Measurements from ENCODE around the gene FABP6.

- PRO-cap = no peak
- RRBS = no CpG with 5 or more reads among the region's 3 CpGs
Observed at GRCh38 chr5:158483520-158483766, 616.3 kb downstream of the EBF1 start.

GRCh38 chr5:158748168-158748463 is 351.6 kb downstream of the EBF1 start:
- PRO-cap = no peak
- RRBS = no CpG with 5 or more reads among the region's 5 CpGs

- PRO-cap = no peak
- RRBS = no CpG with 5 or more reads among the region's 7 CpGs
Observed at GRCh38 chr5:158958170-158958759, 141.5 kb downstream of the EBF1 start.

GRCh38 chr5:158979695-158980549 is 119.8 kb downstream of the EBF1 start:
- PRO-cap = bidirectional peak, plus-strand start at chr5:158980228, minus-strand start at chr5:158980163
- RRBS = no CpG with 5 or more reads among the region's 15 CpGs

GRCh38 chr5:158985861-158986150 is 113.9 kb downstream of the EBF1 start:
- PRO-cap = unidirectional peak, plus-strand start at chr5:158986053
- RRBS = no CpG with 5 or more reads among the region's 4 CpGs

DNA sequence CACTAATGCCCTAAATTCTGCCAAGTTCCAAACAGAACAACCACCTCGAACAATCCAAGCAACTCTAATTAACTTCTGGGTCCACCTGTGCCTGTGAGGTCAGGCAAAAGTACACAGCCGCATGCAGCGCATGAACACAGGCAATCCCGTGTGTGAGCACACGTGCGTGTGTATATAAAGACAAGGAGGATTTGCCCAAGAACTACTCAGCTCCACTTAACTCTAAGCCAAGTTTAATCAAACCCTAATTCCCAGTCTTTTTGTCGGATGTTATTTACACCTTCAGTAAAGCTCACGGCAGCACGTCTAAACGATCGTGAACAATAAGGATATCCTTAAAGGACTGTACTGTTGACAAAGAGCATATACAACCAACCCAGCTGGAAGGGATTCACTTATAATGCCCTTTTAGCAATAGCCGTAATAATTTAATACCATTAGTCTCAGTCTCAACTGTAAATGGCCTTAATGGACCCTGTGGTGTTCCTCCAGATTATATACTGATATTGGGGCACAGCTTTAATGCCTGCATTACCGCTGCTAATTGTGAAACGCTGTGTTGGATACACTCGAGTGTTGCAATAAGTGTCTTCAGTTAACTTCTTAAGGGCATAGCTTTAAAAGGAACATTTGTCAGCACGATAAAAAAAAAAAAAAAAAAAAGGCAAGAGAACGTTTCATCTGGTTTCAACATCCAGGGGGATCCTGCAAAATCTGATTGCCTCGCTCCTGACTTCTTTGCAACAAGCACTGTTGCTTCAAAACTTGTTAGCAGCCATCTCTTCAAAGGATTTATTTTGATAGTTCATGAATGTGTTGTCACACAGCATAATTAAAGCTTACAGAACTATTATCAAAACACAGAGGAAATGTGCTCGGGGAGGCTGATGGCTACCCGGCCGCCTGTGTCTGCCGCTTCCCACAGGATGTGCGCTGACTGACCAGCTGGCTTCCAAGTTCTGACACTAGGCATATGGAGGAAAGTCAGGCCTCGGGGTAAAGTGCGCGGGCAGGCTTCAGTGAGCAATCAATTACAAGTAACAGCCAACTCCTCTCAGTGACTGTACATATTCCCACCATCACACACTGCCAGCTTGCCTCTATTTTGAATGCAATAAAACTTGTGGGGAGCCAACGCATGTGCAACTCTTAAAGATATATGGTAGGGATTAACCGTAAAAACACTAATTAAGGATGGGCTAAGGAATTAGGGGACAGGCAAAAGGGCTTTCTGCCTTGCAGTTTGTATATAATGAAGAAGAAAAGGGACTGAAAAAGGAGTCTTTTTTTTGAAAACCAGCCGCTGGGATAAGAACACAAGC is 77.8 kb downstream of the EBF1 start:
- PRO-cap = bidirectional peak, plus-strand start at position 708 of the sequence, minus-strand start at position 495 of the sequence
- RRBS = no CpG with 5 or more reads among the region's 29 CpGs

GRCh38 chr5:159101491-159101832 is 1.7 kb upstream of the EBF1 start:
- PRO-cap = no peak
- RRBS = no CpG with 5 or more reads among the region's 3 CpGs

- PRO-cap = no peak
- RRBS = no CpG with 5 or more reads among the region's 2 CpGs
Observed at GRCh38 chr5:159165828-159166621, 43.3 kb downstream of the RNF145 start.

DNA sequence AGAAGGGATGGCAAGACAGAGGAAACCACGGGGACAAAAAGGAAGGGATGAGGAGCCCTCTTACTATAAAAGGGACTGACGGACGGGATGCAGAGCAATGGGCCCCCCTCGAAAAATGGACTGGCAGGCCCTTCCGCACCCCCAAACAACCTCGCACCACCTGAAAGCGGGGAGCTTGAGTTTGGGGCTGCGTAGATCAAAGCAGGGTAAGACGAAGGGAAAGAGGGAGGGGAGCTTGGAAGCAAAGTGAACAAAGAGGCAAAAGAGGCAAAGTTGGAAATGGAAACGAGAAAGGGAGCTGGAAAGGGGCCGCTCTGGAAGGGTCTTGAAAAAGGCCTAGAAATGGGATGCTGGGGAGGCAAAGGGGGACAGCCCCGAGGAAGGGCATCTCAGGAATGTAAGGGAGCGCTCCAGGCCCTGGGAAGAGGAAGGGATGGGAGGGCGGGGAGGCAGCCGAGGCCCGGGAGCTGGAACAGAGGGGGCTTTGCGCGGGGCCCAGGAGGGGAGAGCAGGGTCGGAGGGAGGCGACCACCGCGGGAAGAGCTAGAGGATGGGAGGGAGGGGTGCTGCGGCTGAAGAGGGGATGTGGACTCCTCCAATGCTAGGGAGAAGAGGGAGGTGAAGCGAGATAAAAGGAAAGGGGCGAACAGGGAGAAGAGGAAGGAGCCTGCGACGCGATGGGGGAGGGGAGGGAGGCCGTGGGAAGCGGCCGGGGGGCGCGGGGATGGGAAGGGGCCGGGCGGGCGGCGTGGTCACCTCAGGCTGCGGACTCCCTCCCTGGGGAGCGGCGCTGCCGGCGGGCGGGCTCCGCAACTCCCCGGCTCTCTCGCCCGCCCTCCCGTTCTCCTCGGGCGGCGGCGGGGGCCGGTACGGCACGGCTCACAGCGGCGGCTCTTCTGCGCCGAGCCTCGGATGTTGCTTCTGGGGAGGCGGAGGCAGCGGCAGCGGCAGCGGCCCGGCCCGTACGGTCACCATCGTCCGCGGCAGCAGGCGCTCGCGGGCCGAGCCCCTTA is 572 bp downstream of the RNF145 start:
- PRO-cap = bidirectional peak, plus-strand start at position 841 of the sequence, minus-strand start at position 789 of the sequence
- RRBS = 3% methylated on average over 27 of the region's 74 CpGs

- PRO-cap = no peak
- RRBS = 29% methylated on average over 11 of the region's 26 CpGs
Observed at GRCh38 chr5:159310515-159310946, 19.8 kb downstream of the IL12B start.

- PRO-cap = no peak
- RRBS = no CpG with 5 or more reads among the region's 1 CpG
Observed at GRCh38 chr5:159855934-159856133, 60.4 kb upstream of the ADRA1B start.

GRCh38 chr5:160010372-160010813 is 1.5 kb downstream of the TTC1 start:
- PRO-cap = no peak
- RRBS = no CpG with 5 or more reads among the region's 4 CpGs

DNA sequence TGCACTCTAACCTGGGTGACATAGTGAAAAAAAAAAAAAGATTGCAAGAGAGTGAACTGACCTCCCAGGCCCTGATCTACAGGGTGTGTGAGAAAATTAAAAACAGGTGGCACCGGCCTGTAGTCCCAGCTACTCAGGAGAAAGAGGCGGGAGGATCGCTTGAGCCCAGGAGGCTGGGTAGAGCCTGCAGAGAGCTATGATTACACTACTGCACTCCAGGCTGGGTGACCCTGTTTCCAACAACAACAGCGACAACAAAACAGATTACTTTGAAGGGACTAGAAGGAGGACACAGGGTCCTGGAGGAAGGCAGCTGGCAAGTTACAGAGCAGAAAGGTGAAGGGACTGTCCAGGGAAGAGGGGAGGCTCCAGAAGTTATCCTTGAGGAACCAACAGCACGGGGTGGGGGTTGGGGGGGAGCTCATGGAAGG is 42.2 kb upstream of the FABP6 start:
- PRO-cap = no peak
- RRBS = no CpG with 5 or more reads among the region's 5 CpGs

GRCh38 chr5:160209816-160210271 is 19.5 kb upstream of the FABP6 start:
- PRO-cap = no peak
- RRBS = no CpG with 5 or more reads among the region's 3 CpGs

- PRO-cap = no peak
- RRBS = no CpG with 5 or more reads among the region's 7 CpGs
Observed at GRCh38 chr5:160229032-160229593, at the start of gene FABP6. Gene FABP6 (plus strand): TSS chr5:160229506.

DNA sequence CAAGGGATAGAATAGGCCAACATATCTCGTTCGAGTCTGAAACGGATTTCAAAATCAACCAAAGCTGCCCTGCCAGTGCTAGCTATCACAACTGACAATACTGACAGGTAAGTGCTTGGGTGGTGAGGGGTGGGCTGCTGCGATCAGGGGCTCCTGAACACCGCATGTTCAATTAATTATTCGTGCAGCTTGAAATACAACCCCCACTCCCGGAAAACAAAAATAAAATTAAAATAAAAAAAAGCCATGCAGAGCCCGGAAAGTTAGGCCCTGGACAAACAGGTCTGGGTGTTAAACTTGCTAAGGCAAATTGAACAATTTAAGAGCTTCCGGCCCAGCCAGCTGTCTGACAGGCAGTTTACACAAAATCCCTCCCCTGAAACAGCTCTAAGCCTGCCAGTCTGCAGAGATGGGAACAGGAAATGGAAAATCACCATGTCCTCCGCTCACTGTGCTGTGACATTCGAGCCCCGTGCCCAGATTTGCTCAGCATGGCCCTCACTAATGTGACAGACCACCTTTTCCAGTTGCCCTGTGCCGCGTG is 41.2 kb downstream of the CCNJL start:
- PRO-cap = no peak
- RRBS = no CpG with 5 or more reads among the region's 14 CpGs

DNA sequence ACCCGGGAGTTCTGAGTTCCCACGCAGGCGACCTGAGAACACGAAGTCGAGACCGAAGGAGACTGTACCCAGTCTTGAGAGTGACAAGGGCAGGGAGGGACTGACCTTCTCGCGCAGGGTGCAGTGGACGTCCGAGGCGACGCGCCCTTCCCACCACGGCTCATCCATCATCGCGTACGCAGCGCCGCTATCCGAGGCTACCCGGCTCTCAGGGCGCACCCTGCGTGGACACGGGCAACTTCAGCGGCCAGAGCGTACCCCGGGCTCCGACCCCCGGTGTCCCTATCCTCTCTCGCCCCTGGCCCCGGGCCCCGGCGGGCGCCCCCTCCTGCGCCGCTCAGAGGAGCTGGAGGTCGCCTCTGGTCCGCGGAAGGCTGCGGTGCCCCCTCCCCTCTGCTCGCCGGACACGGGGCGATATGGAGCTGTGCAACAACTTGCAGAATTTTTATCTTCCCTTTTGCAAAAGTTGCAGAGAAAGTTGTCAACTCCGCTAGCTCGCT is 561 bp downstream of the CCNJL start:
- PRO-cap = no peak
- RRBS = 27% methylated on average over 16 of the region's 46 CpGs

GRCh38 chr5:160485282-160485523 is 63.5 kb downstream of the PTTG1 start:
- PRO-cap = no peak
- RRBS = no CpG with 5 or more reads among the region's 2 CpGs

DNA sequence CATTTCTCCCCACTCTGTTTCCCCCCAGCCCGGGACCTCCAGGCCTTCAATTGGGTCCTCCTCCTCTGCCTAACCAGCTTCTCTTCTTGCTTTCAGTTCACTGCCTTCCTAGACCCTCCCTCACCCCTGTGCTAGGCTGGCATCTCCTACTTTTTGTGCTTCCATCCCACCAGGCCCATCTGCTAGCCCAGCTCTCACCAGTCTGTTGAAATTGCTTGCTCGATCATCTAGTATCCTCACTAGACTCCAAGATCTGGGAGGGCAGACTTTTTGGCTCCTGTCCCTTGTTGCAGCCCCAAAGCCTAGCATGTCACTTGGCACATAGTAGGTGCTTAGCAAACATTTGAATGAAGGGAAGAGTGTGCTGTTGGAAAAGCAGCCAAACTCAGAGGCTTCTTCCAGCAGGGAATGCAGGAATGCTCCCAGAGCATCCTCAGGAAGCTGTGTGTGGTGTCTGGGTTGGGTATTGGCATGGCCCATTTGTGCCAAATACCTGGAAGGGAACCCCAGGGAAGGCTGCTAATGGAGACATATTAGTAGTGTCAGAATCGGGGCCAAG is 193.6 kb downstream of the PTTG1 start:
- PRO-cap = no peak
- RRBS = no CpG with 5 or more reads among the region's 3 CpGs

DNA sequence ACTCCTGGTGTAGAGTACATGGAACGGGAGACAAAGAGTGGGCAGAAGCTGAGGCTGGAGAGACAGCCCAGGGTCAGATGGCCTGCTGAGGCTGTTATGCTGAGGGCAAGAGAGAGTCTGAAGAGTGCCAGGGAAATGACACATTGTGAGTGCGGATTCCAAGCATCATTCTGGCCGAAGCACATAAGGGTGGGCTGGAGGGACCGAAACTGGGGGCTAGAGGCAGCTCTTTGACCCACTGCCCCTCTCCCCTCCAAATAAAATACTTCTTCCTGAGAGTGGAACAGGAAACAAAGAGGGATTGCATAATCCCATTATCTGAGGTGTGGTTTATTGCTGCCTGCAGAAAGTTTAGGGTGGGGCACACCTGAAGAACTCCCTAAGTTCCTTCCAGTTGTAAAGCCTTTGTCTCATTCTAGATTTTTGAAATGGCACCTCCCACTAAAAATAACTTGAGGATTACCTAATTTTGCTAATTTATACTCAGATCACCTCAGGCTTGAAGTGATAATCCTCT is 158.0 kb downstream of the ATP10B start:
- PRO-cap = no peak
- RRBS = no CpG with 5 or more reads among the region's 4 CpGs

Measured in MCF 10A (cell line).